Lower leg skin (tissue), 2 donors: ENCODE results near the genes PEX12, HEATR9, CCL14, CCL4, TBC1D3I and DHRS11.

- PRO-cap: bidirectional peak, plus-strand start at chr17:35578756, minus-strand start at chr17:35578541
- RAMPAGE, long total RNA, 2 experiments: start-site peak on the minus strand in 2 of 2 experiments, at chr17:35578547-35578573 at its widest, 61 to 77 reads per replicate
Measured at GRCh38 chr17:35578130-35579134, at the start of gene PEX12. Gene PEX12, minus strand, starts transcription at chr17:35578571.

GRCh38 chr17:35588512-35589148 is 1.5 kb downstream of the AP2B1 start:
- PRO-cap: no peak
- RAMPAGE, long total RNA, 2 experiments: no peak in any of the 2 experiments

DNA sequence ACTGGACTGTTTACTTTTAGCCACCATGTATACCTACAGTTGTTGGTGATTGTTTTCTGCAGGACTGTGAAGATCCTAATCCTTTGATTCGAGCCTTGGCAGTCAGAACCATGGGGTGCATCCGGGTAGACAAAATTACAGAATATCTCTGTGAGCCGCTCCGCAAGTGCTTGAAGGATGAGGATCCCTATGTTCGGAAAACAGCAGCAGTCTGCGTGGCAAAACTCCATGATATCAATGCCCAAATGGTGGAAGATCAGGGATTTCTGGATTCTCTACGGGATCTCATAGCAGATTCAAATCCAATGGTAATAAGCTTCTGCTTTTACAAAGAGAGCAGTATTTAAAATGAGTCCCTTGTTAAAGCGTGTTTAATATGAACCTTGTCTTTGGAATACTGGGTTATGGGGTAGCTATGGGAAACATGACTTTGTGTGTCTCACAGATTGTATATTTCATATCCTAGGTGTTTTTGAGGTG is 21.0 kb downstream of the AP2B1 start:
- PRO-cap: no peak
- RAMPAGE, long total RNA, 2 experiments: no peak in any of the 2 experiments

- PRO-cap: no peak
- RAMPAGE, long total RNA, 2 experiments: no peak in any of the 2 experiments
Measured at GRCh38 chr17:35716909-35717985, 14.2 kb upstream of the RASL10B start.

DNA sequence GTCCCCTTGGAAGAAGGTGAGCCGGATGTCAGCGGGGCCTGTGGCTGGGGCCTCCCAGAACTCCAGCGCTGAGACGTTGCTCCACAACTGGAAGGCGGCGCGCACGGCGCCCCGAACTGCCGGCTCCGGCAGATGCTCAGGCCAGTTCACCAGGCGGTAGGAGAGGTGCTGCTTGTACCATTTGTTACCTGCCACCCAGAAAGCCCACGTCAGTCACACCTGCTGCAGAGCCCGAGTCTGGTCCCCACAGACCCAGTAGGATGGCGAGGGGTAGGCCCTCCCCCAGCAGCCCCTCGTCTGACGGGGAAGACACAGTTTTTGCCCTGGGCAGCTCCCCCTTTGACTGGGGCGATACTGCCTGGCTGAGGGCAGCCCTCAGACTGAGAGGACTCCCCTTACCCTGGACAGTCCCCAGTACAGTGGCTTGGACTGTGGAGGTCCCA is 12.6 kb downstream of the C17orf50 start:
- PRO-cap: no peak
- RAMPAGE, long total RNA, 2 experiments: no peak in any of the 2 experiments

DNA sequence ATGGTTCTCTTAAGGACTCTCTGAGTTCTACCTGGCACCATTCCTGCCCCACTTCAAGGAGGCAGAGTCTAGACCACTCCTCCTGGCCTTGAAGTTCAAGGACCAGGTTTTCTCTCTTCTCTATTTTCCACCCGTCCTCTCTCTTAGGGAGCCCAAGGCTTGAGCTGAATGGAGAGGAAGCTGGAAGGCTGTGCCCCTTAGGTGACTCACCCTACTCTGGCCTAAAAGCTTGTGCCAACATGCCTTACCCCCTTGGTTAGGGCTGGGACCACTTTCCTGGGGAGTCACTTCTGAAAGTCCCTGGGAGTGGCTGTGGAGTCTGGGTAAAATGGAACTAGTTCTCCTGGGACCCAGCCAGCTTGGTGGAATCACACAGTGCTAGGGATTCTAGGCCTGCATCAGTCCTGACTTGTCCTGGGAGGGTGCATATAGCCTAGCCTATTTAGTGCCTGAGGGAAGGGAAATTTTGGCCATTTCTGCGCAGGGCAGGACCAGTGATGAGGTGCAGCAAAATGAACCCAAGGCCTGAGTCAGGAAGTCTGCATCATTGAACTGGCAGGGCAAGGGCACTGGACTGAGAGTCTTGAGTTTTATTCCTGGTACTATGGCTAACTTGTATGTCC is 10.6 kb downstream of the MMP28 start:
- PRO-cap: unidirectional peak, plus-strand start at position 401 of the sequence
- RAMPAGE, long total RNA, 2 experiments: no peak in any of the 2 experiments

GRCh38 chr17:35847649-35848504 is 20.8 kb downstream of the HEATR9 start:
- PRO-cap: no peak
- RAMPAGE, long total RNA, 2 experiments: no peak in any of the 2 experiments

GRCh38 chr17:35868733-35869038 is at the start of gene HEATR9:
Gene HEATR9, minus strand, starts transcription at chr17:35868891.
- PRO-cap: no peak
- RAMPAGE, long total RNA, 2 experiments: no peak in any of the 2 experiments

- PRO-cap: no peak
- RAMPAGE, long total RNA, 2 experiments: start-site peak on the minus strand in 2 of 2 experiments, at chr17:35986725-35986736 at its widest, 40 to 117 reads per replicate
Measured at GRCh38 chr17:35986477-35986971, at the start of gene CCL14. Gene CCL14, minus strand, starts transcription at chr17:35986729.

- PRO-cap: no peak
- RAMPAGE, long total RNA, 2 experiments: no peak in any of the 2 experiments
Measured at GRCh38 chr17:36001983-36002506, 692 bp upstream of the CCL15 start.

DNA sequence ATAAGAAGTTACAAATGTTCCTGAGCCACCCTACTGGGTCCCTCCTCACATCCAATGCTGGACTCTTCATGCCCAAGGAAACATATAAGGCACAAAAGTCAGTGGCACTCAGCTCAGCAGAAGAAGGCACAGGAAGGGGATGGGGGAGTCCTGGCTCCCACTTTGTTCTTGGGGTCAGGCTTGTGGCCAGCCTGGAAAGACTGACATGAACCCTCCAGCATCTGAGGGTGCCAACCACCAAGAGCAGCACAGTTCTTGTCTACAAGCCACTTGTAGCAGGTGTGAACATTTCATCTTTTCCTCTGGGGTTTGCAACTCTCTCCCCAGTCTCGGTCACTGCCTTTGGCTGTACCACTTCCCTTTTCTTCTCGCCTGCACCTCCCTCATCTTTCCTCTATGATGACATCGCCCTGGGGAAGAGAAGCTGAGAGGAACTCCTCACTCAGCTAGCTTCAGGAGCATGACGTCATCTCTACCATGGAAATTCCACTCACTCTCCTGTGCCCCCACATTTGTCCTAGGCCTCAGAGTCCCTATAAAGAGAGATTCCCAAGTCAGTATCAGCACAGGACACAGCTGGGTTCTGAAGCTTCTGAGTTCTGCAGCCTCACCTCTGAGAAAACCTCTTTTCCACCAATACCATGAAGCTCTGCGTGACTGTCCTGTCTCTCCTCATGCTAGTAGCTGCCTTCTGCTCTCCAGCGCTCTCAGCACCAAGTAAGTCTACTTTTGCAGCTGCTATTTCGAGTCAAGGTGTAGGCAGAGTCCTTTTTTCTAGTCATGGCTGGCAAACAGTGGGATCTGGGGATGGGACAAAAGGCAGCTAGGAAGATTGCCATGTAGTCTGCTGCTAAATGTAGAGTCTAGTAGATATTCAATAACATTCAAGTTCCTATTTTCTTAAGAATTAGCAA is at the start of gene CCL4:
TSS of gene CCL4 (plus strand) at position 563 of the 914 bp plus-strand sequence.
- PRO-cap: no peak
- RAMPAGE, long total RNA, 2 experiments: no peak in any of the 2 experiments

DNA sequence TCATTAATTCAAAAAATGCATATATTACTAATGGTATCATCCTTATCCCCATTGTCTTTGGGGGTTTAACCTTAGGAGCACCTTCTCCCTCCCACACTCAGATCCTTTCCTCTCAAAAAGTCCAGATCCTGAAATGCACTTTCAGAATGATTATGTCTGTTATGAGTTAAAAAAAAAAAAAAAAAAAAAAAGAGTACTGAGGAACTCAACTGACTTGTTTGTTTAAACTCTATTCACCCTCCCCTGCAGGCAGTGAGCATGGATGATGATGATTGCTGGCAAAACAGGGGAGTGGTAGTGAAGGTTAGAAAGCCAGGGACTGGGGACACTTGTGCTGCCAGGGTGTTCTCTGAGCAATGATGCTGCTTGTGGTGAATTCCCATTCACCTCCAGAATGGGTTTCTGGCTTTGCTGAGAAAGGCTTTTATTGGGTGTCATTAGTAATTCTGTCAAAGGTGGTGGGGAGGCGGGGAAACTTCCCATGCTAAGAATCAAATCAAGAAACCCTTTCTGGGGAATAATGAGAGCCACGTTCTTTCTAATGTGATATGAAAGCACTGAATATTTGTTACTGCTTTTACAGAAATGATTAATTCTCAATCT is 13.9 kb downstream of the CCL4 start:
- PRO-cap: no peak
- RAMPAGE, long total RNA, 2 experiments: no peak in any of the 2 experiments

DNA sequence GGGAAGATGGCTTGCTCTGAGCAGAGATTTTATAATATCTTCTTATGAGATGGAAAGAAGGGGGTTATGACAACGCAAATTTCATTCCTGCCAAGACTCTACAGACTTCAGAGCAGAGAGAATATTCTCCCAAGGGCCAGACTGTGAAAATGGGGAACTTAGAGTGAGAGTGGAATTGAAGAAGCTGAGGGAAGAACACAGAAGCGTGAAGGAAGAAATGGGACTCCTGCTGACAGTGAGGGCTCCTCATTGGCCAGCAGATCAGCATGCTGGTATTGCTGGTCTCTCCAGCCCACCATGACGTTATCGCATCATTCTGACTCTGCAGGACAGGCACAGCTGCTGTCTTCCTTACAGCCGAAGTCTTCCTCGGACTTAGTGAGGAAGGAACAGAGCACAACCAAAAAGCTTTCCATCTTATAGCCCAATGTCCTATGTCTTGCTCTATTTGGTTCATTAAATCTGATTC is 24.3 kb downstream of the CCL4 start:
- PRO-cap: no peak
- RAMPAGE, long total RNA, 2 experiments: no peak in any of the 2 experiments

- PRO-cap: no peak
- RAMPAGE, long total RNA, 2 experiments: no peak in any of the 2 experiments
Measured at GRCh38 chr17:36148851-36149276, 27.6 kb downstream of the TBC1D3B start.

GRCh38 chr17:36192205-36192778 is 4.3 kb downstream of the CCL3L3 start:
- PRO-cap: no peak
- RAMPAGE, long total RNA, 2 experiments: no peak in any of the 2 experiments

- PRO-cap: no peak
- RAMPAGE, long total RNA, 2 experiments: no peak in any of the 2 experiments
Measured at GRCh38 chr17:36264495-36264784, at the start of gene TBC1D3I. Gene TBC1D3I, minus strand, starts transcription at chr17:36264570.

- PRO-cap: unidirectional peak, plus-strand start at chr17:36591879
- RAMPAGE, long total RNA, 2 experiments: no peak in any of the 2 experiments
Measured at GRCh38 chr17:36591277-36592356, at the start of gene DHRS11. Gene DHRS11, plus strand, starts transcription at chr17:36591879.

DNA sequence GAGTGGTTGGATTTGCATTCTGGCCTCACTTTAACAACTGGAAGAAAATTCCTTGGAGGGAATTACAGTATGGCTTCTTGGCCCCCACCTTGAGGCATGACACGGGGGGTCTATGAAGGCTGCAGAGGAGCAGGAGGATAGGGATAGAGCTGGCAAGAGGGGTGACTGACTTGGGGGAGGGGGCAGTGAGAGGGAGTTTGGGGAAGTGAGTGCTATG is 89.1 kb downstream of the MRM1 start:
- PRO-cap: no peak
- RAMPAGE, long total RNA, 2 experiments: no peak in any of the 2 experiments

DNA sequence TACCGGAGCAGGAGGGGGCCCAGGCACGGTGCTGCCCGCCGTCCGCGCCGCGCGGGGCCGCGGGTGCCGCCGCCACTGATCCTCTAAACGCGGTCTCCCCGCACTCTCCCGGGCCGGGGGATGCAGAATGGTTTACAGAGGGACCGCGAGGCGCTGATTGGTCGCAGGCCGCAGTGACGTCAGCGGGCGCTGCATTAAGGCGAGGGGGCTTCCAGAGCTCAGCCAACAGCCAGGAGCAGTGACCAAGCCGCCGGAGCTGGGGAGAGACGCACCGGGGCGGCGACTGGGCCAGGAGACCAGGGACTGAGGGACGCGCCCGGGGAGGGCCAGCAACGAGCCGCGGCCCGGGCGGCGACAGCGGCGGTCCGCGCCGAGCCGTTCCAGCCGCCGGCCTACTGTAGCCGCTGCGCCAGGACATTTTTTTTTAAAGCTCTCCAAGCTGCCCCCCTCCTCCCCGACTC is 684 bp upstream of the LHX1 start:
- PRO-cap: no peak
- RAMPAGE, long total RNA, 2 experiments: no peak in any of the 2 experiments

- PRO-cap: no peak
- RAMPAGE, long total RNA, 2 experiments: no peak in any of the 2 experiments
Measured at GRCh38 chr17:37004879-37005417, 56.2 kb downstream of the AATF start.